Right cardiac atrium (tissue), 1 donor: ENCODE measurements around a stretch of chr7.

DNA sequence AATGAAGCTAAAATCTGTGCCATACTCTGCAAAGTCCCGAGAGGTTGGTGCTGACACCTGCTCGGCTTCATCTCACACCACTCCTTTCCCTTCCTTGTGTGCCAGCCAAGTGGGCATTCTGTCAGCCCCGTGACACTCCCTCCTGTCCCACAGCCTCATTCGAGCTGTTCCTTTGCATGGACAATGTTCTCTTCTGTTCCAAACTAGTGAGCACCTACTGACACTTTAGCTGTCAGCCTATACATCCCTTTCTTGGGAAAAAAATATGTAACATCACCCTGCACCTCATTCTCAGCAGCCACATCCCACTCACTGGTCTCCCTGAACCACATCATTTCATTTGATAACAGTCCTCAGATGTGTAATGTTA, 136.2 kb downstream of the ATP6V0E2 start:
- PRO-cap, result no peak

GRCh38 chr7:150321961-150322811, 969 bp upstream of the LRRC61 start:
- PRO-cap, result no peak

DNA sequence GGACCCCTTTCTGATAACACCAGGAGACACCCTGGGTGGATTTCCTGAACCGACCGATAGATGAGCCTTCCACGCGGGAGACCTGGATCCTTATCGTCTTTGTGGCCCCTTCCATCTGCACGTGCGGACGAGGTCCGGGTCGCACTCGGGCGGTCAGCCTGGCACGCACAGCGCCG, 455 bp upstream of the LRRC61 start:
- PRO-cap, result no peak

GRCh38 chr7:150337035-150338292, 4.0 kb downstream of the RARRES2 start:
- PRO-cap, result no peak

DNA sequence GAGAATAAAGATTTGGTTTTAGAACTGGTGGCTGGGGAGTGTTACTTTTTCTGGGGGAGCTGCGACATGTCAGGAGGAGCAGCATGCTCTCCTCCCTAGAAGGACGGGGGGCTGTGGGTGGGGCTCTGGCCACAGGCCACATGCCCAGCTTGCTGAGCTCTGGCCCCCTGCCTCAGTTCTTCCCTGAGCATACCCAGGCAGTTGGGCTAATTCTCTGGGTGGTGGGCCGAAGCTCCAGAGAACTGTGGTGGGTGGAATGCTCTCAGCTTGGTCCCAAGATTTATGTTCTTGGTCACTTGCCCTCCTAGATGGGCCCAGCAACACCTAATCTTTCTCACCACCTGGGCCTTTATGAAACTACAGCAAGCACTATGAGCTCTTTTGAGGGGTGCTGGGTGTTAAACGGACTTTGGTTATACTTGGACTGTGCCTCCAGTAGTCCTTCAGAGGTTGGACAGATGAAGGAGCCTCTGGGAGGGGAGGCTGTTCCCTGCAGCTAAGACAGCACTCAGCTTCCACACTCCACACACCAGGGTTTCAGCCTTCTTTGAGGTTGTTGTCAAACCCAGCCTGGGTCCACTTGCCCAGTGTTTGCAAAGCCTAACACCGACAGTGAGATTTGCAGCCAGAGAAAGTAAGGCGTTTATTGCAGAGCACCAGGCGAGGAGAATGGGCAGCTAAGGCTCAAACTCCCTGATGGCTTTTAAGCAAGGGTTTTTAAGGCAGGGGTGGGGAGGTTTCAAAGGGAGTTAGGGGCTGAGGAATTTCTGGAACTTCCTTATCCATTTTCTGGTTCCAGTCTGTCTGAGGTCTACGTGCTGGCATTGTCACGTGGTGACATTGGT, 4.9 kb upstream of the ZNF775 start:
- PRO-cap, result no peak

GRCh38 chr7:150375838-150377047, 2.9 kb upstream of the ZNF775 start:
- PRO-cap, result no peak

GRCh38 chr7:150402140-150402567, 3.3 kb upstream of the ENSG00000284691 start:
- PRO-cap, result no peak

GRCh38 chr7:150402568-150403376, 2.7 kb upstream of the ENSG00000284691 start:
- PRO-cap, result no peak

DNA sequence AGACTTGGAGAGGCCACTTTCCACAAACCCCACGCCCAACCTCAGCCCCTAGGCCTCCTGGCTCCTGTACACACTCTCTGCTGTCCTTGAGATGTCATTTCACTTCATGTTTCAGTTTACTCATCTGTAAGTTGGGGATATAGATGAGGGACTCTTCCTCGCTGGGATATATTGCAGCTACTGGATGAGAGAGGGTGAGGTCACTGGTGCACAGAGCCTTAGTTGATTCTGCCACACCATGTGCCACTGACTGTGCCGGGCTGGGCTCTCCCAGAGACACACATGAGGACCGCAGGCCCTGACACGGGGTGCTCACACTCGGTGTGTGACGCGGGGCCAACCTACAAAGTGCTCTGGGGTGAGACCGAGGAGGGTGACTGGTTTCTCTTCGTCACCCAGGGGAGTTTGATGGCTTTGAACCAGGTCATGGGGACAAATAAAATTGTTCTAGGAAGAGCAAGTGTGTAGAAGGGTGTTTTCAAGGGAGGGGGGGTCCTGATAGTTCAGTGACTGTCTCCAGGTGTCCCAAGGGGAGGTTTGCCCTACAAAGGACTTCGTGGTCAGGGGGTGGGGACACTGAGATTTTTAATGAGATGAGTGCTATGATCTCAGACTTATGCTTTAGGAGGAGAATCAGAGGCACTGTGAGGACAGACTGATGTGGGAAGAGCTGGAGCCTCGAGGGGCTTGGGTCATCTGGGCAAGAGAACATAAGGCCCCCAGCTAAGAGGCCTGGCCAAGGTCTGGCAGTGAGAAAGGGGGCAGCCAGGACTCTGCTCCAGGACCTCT, 3.4 kb downstream of the ENSG00000284691 start:
- PRO-cap, result no peak

GRCh38 chr7:150451859-150452589, 1.6 kb downstream of the GIMAP8 start:
- PRO-cap, result no peak

- PRO-cap, result no peak
Observed at GRCh38 chr7:150465449-150465856, 15.0 kb downstream of the GIMAP8 start.

- PRO-cap, result no peak
Observed at GRCh38 chr7:150473989-150474641, 23.7 kb downstream of the GIMAP8 start.

GRCh38 chr7:150507496-150507816, 7.2 kb upstream of the GIMAP7 start:
- PRO-cap, result no peak

- PRO-cap, result no peak
Observed at GRCh38 chr7:150563876-150564532, 3.2 kb upstream of the GIMAP4 start.

DNA sequence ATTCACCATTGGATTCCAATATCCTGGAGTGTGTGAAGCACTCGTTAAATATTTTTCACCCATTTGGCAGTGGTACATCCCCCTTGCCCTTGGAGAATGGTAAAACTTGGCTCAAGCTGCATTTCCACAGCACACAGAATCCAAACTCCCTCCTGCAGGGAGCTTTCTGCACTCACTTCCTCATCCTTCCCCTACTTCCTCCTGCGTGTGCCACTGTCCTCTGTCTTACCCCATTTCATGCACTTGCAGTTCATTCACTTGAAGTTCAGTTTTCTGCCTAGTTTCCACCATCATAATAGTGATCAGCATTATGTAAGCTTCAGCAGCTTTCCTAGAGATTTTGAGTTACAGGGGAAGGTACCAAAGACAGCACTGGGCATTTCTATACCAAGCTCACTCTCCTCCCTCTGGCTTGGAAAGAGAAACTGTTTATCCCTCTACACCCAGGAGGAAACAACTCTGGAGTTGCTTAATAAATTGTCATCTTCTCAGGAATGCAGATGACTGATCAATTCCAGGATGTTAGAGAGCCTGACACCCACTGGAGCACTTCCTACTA, 19.3 kb downstream of the GIMAP4 start:
- PRO-cap, result no peak

DNA sequence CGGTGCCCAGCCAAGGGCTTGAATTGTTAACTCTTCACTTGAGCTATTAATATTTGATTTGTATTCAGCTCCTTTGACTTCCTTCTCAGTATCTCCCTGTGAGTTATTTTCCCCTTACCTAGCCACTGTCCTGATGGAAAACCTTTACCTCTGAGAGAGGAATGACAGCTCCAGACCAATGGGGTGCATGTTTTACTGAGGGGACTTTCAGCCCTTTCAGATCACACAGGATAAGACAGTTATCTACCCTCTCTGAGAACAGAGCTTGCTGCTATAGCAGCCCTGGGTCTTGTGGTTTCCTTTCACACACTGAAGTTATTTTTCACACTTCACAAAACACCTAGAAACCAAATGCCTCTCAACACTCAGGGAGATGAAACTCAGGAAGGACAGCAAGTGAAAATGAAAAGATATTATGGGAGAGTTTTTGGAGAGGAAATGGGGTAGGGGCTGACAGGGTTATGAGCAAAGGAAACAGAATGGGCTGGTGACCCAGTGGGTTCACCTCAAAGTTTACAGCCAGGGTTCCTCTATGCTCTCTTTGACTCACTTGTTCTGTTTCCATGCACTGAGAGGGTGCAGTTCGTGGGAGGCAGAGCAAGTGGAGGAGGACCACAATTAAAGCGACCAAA, 17.1 kb upstream of the GIMAP2 start:
- PRO-cap, result no peak

DNA sequence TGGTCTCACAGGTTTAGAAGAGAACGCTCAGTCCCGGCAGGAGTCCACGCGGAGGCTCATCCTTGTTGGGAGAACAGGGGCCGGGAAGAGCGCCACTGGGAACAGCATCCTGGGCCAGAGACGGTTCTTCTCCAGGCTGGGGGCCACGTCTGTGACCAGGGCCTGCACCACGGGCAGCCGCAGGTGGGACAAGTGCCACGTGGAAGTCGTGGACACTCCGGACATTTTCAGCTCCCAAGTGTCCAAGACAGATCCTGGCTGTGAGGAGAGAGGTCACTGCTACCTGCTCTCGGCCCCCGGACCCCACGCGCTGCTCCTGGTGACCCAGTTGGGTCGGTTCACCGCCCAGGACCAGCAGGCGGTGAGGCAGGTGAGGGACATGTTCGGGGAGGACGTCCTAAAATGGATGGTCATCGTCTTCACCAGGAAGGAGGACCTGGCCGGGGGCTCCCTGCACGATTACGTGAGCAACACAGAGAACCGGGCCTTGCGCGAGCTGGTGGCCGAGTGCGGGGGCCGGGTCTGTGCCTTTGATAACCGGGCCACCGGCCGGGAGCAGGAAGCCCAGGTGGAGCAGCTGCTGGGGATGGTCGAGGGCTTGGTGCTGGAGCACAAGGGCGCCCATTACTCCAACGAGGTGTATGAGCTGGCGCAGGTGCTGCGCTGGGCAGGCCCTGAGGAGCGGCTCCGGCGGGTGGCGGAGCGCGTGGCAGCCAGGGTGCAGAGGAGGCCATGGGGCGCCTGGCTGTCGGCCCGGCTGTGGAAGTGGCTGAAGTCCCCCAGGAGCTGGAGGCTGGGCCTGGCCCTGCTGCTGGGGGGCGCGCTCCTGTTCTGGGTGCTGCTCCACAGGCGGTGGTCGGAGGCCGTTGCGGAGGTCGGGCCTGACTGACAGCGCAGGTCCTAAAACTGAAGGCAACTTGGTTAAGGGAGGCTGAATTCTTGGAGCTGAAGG, 3.9 kb downstream of the GIMAP1 start:
- PRO-cap, result no peak

DNA sequence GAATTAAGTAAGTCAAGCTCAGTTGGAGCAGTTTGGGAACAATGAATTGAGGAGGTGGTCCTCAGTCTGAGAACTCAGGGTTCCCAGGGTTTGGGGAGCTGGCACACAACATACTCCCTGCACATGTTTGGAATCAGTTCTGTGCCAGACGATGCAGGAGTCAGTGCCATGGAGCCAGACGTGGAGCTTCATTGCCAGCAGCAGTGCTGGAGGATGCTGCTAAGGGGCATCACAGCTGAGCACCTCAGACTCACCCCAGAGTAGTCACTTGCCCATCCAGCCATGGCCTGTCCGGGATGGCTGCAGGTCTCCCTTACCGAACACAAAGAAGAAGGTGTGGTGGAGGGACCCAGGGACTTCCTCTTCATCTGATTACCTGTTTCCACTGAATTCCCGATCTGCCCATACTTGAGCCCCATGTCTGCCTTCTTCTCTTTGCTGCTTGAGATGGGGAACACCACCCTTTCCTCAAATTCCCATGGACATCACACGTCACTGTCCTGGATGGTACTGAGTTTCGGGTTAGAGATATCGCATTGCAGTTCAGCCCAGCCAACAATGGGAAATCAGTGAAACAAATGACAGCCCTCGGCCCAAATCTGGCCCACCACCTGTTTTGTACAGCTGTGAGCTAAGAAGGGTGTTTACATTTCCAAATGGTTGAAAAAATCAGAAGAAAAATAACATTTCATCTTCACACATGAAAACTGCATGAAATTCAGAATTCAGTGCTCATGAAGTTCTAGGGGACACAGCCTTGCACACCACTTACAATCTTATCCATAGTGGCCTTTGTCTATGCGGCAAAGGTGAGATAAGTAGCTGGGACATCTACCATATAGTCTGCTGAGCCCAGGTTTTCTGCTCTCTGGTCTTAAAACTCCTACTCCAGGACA, 8.1 kb downstream of the GIMAP5 start:
- PRO-cap, result no peak

DNA sequence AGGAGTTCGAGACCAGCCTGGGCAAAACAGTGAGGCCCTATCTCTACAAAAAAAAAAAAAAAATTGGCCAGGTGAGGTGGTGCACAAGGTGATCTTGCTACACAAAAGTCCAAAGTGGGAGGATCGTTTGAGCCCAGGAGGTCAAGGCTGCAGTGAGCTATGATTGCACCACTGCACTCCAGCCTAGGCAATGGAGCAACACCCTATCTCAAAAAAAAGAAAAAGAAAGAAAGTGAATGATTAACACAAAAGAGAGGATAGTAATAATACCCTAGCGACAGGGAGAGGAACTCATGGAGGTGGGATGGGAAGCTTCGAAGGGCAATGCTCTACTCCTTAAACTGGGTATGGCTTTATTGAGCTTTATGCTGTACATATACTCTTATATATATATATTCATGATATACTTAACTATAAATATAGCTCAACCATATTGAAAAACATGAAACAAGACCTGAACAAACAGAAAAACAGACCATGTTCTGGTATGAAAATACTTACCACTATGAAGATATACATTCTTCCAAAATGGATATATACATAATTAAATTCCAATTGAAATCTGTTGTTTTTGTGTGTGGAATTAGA, 30.3 kb downstream of the TMEM176B start:
- PRO-cap, result no peak

GRCh38 chr7:150869373-150869930, 17.1 kb downstream of the AOC1 start:
- PRO-cap, result no peak